Smooth muscle cell (in vitro differentiated cells): ENCODE data around the genes ZNF157 and UXT.

- RAMPAGE, long total RNA, result no peak
Observed at GRCh38 chrX:44620942-44621407, 78.3 kb upstream of the FUNDC1 start.

DNA sequence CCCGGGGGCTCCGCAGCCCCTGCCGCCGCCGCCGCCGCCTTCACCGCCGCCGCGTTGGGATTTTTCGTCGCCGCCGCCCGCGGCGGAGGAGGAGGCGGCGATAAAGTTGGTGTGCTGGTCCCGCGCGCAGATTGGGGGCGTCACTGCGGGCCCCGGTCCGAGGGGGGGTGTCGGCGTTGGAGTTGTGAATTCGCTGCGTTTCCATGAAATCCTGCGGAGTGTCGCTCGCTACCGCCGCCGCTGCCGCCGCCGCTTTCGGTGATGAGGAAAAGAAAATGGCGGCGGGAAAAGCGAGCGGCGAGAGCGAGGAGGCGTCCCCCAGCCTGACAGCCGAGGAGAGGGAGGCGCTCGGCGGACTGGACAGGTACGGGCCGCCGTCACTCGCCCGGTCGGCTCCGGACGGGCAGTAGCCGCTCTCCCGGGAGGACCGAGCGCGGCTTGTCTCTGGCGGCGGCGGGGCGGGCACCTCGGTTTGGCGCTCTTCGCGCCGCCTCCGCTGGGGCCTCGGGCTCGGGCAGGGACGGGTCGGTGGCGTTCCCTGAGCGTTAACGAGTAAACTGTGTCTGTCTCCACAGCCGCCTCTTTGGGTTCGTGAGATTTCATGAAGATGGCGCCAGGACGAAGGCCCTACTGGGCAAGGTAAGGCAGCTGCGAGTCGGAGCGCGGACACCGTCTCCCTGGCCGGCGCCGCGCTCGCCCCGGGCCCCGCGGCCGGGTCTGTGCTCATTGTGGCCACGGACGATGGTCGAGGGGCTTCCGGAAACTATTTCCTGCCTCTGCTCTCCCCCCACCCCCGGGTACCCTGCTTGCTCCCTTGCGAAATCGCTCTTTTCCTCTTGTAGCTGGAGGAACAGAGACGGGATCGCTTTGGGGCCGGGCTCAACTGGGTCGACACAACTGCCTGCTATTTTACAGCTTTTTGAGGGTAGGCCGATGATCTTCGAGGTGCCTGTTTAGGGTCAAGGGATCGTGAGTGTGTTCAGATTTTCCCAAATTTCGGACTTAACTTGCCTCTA lies 669 bp downstream of the KDM6A start:
- RAMPAGE, long total RNA, result start-site peak on the plus strand centred at position 266 of the sequence, 223 bp wide, 11 and 9 reads in 2 replicates

GRCh38 chrX:44898351-44898550 lies 25.3 kb downstream of the KDM6A start:
- RAMPAGE, long total RNA, result no peak

- RAMPAGE, long total RNA, result no peak
Observed at GRCh38 chrX:45289706-45290103, 89.0 kb upstream of the DIPK2B start.

- RAMPAGE, long total RNA, result no peak
Observed at GRCh38 chrX:45434099-45434799, 233.6 kb upstream of the DIPK2B start.

- RAMPAGE, long total RNA, result no peak
Observed at GRCh38 chrX:45763355-45764029, 562.8 kb upstream of the DIPK2B start.

DNA sequence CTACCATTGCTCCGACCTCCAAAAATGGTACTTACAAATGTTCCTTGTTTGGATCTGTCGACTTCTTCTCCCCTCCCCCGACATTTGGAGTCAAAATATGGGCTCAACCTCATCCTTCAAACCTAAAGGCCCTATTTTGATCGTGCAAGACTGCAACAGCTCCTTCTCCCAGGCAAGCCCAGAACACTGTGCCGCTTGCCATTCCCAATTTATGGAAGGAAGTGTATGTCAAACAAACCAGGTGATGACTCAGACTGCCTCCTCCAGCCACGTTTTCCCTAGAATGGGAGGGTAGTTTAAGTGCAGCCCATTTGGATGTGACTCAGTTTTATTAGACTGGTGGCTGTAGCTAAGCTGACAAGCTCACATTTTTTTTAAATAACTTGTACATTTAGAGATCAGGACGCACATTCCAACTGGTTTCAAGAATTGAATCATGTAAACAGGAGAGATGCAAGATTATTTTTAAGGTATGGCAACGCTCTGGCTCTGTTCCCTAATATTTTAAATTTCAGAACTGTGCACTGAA lies 570.5 kb upstream of the DIPK2B start:
- RAMPAGE, long total RNA, result no peak

- RAMPAGE, long total RNA, result no peak
Observed at GRCh38 chrX:46587695-46588218, 14.2 kb downstream of the CHST7 start.

DNA sequence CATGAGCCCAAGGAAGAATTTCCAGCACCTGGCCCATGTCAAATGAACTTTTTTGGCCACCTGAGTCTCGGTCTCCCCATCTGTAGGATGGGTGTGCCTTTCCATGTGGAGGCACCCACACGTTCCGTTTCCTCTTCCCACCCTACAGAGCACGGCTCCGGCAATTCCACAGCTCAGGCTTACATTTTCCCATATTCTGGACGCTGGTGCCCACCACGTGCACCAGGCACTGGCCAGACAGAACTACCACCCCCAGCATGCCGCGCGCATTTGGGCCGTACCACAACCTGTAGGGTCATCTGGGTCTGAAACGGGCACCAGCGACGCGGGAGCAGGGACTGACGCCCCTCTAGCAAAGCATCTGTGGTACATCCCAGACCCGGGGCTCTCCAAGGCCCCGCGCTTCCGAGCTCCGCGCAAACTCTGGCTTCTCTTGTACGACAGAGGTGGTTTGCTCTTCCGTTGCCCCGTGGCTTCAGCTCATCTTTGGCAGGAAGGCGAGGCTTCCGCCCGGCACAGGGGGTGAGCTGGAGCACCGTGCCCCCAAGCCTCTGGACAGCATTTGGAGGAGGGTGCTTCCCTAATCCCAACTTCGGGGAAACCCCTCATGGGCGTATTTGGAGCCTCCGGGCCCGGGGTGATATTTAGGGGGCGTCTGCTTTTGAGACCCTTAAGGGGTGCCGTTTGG lies 3.1 kb upstream of the UBA1 start:
- RAMPAGE, long total RNA, result start-site peak on the plus strand centred at position 464 of the sequence, 52 bp wide, 20 and 17 reads in 2 replicates

DNA sequence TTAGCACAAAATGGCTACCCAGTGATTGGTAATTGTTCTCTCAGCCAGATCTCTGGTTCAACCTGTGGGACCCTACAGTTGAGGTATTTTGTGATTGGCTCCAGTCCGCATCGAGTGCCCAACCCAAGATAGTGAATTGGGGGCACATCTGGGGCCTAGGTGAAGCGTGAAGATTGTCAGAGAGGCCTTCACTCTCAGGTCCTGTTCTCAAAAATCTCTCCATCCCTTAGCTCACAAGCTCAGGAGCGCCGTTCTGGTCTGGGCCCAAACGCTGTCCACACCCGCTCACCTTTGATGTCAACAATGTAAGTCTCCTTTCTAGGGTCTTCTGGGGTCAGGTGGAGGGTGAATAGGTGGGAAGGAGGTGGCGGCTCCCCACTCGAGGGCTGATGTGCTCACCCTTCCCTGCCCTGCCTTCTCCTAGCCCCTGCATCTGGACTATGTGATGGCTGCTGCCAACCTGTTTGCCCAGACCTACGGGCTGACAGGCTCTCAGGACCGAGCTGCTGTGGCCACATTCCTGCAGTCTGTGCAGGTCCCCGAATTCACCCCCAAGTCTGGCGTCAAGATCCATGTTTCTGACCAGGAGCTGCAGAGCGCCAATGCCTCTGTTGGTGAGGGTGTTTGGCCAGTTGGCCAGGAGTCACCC lies 7.7 kb upstream of the CDK16 start:
- RAMPAGE, long total RNA, result no peak

- RAMPAGE, long total RNA, result no peak
Observed at GRCh38 chrX:47212367-47212689, 6.2 kb upstream of the CDK16 start.

DNA sequence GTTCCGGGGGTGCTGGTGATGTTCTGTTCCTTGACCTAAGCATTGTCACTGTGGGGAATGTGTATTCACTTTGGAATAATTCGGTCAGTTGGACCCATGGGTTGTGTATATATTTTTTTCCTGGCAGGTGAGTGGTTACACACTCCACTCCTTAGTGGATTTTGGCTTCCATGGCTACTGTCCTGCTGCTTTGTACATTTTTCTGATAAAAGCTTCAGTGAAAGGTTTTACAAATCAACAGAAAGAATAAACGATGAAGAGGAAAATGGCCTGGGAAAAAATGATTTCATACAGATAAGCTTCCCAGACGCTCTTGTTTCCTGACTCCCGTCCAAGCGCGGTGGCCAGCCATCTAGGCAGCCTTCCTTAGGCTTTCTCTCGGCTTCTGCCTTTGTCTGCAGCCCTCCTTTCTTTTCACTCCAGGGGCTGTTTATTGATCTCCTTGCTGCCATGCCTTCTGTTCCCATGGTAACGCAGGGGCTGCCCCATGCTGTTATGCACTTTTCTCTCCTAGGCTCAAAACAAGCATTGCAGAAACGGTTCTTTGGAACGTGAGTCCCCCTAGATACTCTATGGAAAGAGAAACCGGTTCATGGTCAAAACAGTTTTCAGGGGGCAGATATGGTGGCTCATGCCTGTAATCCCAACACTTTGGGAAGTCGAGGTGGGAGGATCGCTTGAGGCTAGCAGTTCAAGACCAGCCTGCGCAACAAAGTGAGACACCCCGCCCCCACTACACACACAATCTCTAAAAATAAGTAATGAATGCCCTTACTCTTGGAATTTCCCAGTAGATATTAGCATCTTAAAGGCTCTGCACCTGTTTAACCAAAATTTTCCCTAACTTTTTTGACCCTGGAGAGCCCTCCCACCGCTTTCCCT lies 54.1 kb upstream of the ZNF157 start:
- RAMPAGE, long total RNA, result no peak

- RAMPAGE, long total RNA, result no peak
Observed at GRCh38 chrX:47370154-47370657, at the start of gene ZNF157. TSS of gene ZNF157 (plus strand) at chrX:47370578.

- RAMPAGE, long total RNA, result no peak
Observed at GRCh38 chrX:47380165-47380660, 9.8 kb downstream of the ZNF157 start.

DNA sequence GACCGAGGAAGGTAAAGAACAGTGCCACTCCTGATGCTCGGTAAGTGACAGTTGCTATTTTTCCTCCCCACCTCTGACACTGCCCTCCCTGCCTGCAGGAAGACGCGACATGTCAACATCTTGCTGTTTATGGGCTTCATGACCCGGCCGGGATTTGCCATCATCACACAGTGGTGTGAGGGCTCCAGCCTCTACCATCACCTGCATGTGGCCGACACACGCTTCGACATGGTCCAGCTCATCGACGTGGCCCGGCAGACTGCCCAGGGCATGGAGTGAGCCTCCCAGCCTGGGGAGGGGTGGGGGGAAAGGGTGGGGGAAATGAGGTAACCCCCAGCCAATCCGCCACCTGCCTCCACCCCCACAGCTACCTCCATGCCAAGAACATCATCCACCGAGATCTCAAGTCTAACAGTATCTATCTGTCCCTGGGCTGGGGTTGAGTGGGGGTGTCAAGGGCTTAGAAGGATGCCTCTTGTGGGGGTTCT lies 7.7 kb downstream of the ARAF start:
- RAMPAGE, long total RNA, result no peak

GRCh38 chrX:47658237-47659747 lies at the start of gene UXT:
TSS of gene UXT (minus strand) at chrX:47659180.
- RAMPAGE, long total RNA, result start-site peak on the minus strand at chrX:47659006-47659173, 1,479 and 1,147 reads in 2 replicates

- RAMPAGE, long total RNA, result no peak
Observed at GRCh38 chrX:47662102-47662634, 3.2 kb upstream of the UXT start.

DNA sequence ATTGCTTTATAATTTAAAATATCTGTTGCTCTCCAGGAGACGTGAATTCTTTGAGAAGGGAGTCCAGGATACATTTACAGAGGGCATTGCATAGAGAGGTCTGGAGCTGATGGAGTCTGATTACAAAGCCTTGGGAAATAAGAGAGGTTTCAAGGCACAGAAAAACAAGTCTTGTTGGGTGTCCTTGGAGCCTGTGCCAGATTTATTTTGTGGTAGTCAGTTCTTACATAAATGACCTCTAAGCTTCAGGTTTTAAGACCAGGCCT lies 48.4 kb upstream of the UXT start:
- RAMPAGE, long total RNA, result no peak

DNA sequence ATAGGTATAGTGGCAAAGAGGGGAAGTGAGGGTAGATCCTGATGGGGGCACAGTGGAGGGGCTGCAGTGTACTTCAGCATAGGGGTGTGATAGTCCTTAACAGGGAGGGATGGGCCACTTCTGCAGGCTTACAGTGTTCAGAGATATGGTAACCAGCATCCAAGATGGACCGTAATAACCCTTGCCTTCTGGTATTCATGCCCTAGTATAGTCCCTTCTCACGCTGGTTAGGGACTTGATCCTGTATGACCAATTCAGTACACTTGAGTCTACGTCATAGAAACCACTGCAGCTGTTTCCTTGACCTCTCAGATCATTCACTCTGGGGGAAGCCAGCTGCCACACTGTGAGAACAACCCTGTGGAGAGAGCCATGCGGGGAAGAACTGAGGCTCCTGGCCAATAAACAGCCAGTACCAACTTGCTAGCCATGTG lies 87.6 kb upstream of the ZNF81 start:
- RAMPAGE, long total RNA, result no peak

DNA sequence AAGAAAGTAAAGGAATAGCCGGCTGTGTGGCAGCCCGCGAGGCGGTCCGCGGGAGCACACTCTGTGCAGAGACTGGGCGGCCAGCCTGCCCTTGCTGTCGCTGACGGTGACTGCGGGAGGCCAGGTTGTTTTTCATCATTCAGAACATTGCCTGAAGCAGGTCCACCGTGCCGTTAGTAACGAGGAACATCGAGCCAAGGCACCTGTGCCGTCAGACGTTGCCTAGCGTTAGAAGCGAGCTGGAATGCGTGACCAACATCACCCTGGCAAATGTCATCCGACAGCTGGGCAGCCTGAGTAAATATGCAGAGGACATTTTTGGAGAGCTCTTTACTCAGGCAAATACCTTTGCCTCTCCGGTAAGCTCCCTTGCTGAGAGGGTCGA lies 33.6 kb upstream of the ZNF81 start:
- RAMPAGE, long total RNA, result no peak